Subcutaneous preadipocyte (primary cell): ENCODE measurements around the genes LHX2 and NR5A1.

GRCh38 chr9:123231569-123232320 is 36.6 kb downstream of the STRBP start:
- CAGE, long polyA plus RNA: no peak

DNA sequence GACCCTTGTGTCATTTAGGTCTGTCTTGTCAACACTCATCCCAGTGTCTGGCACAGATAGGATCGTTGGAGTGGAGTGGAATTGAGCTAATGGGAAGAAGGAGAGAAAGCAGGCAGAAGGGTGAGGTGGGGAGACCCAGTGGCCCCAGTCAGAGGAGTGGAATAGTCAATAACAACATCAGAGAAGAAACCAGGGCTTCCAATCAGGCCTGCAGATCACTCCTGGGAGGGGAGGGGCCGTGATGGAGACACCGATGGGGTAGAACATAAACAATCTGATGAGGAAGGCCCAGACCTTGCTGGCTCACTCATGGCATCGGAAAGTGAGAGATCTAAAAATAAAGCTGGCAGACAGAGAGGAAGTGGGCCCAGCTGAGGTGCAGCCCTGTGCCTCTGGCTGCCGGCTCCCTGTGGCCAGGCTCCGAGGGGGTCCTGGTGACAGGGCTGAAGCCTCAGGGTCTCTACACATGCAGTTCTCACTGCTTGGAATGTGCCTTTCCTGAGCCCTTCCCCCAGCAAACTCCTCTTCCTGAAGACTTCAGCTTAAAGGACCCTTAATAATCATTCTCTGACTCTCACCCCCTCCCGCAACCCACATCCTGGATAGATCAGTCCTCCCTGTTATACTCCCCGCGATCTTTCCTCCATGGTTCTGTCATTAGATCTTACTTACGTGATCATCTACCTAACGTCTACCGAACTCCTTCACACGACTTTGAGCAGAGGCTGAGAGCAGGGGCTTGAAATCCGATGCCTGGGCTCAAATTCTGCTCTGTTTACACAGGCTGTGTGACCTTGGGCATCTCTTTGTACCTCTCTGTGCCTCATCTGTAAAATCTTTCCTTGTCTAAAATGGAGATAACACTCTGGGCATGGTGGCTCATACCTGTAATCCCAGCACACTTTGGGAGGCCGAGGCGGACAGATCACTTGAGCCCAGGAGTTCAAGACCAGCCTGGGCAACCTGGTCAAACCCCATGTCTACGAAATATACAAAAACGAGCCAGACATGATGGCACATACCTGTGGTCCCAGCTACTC is 33.1 kb upstream of the CRB2 start:
- CAGE, long polyA plus RNA: no peak

DNA sequence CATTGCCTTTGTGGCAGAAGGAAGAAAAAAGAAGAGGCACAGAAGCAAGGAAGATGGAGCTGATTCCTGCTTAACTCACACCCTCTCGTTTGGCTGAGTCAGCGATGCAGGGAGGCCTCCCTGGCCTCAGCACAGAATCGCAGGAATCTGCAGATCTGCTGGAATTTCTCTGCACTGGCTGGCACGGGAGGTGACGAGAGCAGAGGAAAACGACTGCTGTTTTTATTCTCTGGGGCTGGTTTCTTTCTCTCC is 20.4 kb upstream of the CRB2 start:
- CAGE, long polyA plus RNA: no peak

DNA sequence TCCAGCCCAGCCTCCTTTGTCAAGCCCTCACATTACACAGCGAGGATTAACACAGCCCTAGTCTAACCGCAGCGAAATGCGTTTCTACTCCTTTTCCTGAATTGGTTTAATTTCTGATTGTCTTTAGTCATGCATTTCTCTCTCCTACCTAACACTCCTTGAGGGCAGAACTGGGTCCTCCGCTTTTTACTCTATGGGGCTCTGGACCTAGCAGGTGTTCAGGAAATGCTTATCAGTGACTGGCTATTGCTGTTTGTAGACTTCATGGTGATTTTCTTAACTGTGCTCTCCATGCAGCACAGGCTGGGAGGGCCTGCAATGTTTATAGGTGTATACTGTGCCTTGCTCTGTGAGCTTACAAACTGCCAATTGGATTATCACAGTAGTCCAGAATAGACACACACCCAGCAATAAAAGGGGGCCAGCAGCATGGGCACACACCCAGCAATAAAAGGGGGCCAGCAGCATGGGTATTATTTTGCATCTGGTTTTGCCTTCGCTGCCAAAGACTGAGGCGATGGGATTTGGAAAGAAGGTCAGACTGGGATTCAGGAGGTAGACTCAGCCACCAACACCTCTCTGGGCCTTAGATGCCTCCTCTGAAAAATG is 99.9 kb downstream of the CRB2 start:
- CAGE, long polyA plus RNA: no peak

DNA sequence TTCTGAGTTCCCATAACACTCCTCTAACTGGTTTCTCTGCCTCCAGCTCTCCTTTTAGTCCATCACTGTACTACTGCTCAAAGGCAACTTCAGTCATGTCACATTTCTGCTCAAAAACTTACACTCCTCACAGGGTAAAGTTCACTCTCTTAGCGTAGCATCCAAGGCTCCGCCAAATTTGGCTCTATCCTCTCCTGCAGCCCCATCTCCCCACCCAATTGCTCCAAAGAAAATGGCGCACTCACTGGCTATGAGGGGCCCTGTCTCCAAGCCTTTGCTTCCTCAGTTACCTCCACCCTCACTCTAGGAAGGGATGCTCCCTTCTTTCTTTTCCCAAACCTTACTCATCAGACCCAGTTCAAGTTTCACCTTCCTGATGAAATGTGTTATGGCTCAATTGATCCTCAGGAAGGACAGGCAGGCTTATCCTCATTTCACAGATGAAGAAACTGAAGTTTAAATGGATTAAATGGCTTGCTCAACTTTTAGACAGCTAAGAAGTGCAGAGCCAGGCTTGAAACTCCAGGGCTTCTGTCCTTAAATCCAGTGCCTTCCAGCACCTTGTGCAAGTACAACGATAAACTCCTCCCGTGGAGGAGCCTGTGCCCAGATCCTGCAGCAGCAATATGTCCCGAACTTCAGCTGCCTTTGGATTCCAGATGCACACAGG is 199.3 kb downstream of the CRB2 start:
- CAGE, long polyA plus RNA: no peak

DNA sequence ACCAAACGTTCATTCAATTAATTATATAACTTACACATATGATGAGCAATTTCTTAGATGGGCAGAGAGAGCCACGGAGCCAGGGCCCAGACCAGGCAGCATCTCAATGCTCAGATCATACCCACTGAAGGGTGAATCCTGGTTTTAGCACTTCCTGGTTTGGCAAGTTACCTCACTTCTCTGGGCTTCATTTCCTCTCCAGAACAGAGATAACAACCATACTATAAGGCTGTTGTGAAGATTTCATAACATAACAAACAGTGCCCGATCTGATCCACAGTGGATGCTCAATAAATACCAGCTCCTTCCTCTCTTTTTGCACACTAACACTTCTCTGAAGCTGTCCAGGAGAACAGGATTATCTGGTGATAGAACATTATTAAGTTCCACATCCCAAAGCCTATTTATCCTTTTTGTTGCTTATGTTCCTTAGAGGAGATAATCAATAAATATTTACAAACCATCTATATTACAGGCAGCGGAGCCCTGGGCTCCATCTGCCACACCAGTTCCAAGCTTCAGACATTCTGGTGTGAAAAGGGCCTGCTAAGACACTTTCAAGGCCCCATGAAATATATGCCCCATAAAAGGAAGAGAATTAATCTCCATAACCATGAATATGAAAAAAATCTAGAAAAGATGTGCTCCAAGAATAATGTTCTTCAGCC is 271.0 kb downstream of the DENND1A start:
- CAGE, long polyA plus RNA: no peak

DNA sequence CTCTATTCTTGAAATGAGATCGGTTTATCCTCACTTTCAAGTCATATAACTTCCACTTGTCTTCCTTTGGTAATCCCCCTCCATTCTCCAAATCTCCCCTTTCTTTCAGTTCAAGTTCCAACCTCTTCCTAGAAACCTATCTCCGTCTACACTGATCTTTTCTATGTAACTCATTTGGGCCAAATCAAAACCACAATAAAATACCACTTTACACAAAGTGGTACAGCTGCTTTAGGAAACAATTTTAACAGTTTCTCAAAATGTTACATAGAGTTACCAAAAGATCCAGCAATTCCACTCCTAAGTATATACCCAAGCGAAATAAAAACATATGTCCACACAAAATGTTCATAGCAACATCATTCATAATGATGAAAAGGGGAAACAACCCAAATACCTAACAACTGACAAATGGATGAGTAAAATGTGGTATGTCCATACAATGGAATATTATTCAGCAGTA is 6.3 kb downstream of the DENND1A start:
- CAGE, long polyA plus RNA: no peak

GRCh38 chr9:124011301-124011887 is at the start of gene LHX2:
TSS of gene LHX2 (plus strand) at chr9:124011768.
- CAGE, long polyA plus RNA: no peak

DNA sequence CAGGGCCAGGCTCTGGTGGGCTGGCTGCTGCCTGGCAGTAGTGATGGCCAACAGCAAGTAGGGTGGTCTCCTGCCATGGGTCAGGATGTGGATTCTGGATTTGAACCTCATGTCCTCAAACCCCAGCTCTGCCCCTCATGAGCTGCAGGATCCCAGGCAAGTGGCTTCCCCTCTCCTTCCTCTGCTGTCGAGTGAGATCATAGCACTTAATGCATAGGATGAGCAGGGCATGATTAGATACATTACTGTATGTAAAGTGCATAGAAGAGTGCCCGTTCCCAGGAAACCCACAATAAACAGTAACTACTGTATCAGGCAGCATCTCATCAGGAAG is 38.6 kb upstream of the NEK6 start:
- CAGE, long polyA plus RNA: no peak

- CAGE, long polyA plus RNA: no peak
These were observed 798 bp upstream of the NEK6 start for GRCh38 chr9:124256852-124257449.

- CAGE, long polyA plus RNA: no peak
These were observed 931 bp downstream of the NEK6 start for GRCh38 chr9:124258690-124259069.

GRCh38 chr9:124259070-124259269 is 1.2 kb downstream of the NEK6 start:
- CAGE, long polyA plus RNA: no peak

GRCh38 chr9:124270721-124271504 is 13.2 kb downstream of the NEK6 start:
- CAGE, long polyA plus RNA: no peak

DNA sequence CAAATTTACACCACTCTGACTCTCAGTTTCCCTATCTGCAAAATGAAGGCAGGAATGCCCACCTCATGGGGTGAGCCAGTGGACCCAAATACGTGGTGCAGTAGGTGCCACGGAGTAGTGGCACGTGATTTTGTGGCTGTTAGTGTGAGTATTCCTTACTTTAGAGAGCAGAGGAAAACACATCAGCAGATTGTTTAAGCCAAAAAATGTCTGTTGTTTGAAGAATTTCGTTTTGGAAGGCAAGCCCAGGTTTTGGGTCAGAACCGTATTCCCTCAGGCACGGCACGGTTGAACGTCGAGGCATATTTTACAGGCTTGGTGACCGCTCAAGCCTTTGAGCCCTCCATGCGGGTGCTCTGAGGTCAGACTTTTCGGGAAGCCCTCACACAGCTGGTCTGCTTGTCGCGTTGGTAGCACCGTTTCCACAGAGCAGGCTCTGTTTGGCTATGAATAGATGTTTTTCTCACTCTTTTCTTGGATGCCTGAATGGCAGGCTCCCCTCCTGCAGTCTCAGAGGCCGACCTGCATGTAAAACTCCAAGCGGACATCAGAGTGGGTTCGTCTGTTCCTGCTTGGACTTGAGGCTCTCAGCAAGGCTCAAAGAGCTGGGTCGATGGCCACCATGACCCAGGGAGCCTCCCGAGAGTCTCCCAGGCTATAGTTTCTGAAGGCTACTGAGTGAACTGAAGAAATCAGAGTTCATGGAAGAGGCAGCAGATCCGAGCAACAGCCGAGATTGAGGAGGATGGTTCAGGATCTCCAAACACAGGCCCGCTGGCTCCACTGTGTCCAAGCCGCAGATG is 27.3 kb downstream of the NEK6 start:
- CAGE, long polyA plus RNA: no peak

GRCh38 chr9:124353355-124353978 is 61.8 kb downstream of the PSMB7 start:
- CAGE, long polyA plus RNA: no peak

DNA sequence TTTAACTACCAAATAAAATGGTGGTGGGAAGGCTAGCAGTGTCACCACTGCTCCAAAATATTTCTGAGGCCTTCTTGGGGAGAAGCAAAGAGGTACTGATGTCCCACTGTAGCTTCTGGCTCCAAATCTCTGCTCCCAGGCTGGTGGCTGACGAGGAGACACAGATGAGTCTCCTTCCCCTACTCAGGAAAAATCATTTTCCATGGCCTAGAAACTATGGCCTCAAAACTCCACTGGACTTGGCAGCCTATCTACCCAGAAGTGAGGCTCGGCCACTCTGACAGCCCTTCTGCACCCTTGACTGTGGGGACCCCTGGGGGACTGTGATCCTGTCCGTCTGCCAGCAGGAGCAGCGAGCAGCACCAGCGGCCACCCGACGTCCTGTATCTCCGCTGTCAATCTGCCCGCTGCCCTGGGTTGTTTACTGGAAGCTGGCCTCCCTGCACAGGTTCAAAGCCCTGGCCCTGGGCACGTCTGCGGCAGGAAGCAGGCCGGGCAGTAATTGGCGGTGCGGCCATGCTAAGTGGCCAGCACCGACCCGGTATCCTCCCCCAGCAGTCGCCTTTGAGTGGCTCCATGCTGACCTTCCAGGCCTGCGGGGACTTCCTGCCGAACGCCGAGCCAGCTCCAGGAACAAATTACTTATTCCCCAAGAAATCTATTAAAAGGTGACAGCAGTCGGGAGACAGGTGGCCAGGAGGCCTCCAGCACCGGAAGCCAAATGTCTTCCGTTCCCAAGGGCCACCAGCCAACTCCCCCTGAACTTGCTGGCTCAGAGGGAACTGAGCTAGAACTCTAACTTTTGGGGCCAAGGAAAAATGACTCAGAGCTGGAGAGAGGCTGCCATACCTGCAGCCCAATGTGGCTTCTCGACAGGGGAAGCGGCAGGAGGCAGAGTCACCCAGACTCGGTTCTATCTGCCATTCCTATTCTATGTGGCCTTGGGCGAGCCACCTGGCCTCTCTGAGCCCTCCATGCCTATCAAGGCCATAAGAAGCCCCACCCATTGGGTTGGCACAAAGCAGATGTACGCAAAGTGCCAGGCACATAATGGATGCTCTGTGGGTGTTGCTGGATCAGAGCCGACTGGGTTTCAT is 13.5 kb upstream of the PSMB7 start:
- CAGE, long polyA plus RNA: no peak

DNA sequence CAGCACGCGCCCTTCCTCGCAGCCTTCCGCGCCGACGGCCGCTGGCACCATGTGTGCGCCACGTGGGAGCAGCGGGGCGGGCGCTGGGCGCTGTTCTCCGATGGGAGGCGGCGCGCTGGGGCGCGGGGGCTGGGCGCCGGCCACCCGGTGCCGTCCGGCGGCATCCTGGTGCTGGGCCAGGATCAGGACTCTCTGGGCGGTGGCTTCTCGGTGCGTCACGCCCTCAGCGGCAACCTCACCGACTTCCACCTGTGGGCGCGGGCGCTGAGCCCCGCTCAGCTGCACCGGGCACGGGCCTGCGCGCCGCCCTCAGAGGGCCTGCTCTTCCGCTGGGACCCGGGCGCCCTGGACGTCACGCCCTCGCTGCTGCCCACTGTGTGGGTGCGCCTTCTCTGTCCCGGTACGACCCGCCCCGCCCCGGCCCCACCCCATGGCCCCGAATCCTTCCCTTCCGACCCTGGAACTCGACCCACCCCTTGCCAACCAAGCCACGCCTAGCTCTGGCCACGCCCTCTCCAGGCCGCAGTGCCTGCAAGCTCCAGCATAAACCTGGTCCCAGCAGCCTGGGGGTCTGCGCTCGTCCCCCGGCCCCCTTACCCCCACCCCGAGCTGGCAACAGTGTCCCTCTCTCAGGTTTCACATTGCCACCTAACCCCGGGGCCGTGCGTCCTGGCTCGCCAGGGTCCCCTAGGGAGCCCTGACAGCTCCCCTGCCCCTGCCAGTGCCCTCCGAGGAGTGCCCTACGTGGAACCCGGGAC is 3.2 kb downstream of the ADGRD2 start:
- CAGE, long polyA plus RNA: no peak

- CAGE, long polyA plus RNA: no peak
These were observed at the start of gene NR5A1 for GRCh38 chr9:124506953-124508127. TSS of gene NR5A1 (minus strand) at chr9:124507399.

- CAGE, long polyA plus RNA: no peak
These were observed 13.6 kb upstream of the NR5A1 start for GRCh38 chr9:124520490-124521510.

- CAGE, long polyA plus RNA: no peak
These were observed 35.5 kb downstream of the OLFML2A start for GRCh38 chr9:124812318-124812936.